Left lobe of liver (tissue), 1 donor: Measurements from ENCODE around the genes RSPH9, CAPN11 and SLC35B2.

- PRO-cap: no peak
These were observed 643 bp downstream of the SRF start for GRCh38 chr6:43171744-43172080.

DNA sequence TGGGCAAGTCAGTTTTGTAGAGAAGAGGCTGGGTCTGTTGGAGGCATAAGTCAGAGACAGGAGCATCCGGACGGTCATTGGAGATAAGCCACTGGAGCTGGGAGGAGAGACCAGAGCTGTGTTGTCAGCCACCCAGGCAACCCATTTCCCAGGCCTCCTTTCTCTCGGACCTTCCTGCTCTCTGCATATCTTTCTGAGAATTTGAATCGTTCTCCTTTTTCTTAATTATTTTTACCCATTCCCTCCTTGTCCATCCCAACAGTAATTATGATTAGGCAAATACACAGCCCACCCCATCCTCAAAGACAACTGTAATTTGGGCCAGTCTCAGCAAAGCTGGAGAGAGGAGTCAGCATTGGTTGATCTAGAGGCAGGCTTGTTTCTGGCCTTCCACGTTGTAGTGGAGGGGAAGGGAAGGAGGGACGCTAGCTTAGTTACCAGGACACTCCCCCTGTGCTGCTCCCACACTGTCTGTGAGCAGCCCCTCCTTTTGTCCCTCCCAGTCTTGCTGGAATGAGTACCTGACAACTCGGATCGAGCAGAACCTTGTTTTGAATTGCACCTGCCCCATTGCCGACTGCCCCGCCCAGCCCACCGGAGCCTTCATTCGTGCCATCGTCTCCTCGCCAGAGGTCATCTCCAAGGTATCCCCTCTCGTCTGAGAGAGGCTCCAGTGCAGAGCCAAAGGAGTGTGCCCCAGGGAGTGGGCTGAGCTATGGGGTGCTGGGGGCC is 9.2 kb downstream of the DNPH1 start:
- PRO-cap: no peak

DNA sequence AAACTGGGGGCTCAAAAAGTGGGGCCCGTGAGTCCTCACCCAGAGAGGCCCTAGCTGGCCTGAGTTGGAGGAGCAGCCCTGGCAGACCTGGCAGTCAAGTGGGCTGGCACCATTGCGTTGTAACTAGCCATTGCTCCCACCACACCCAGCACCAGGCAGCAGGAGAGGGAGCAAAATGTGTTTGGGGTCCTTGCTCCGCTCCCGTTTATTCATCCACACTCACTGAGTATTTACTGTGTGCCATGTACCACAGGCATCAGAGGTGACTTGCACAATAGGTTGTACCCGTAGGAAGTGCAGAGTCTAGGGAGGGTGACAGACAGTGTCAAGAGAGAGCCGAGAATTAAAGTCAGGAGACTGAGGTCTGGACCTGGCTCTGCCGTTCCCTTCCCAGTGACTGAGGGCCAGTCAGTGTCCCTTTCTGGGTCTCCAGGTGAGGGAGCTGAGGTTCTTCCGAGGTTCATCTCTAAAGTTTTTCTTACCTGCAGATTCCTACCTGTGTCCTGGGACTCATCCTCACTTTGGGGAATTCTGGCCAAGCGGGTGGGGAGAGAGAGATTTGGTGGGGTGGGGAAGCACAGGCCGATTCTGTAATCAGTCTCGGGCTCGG is 22.3 kb downstream of the TTBK1 start:
- PRO-cap: bidirectional peak, plus-strand start at position 346 of the sequence, minus-strand start at position 207 of the sequence

DNA sequence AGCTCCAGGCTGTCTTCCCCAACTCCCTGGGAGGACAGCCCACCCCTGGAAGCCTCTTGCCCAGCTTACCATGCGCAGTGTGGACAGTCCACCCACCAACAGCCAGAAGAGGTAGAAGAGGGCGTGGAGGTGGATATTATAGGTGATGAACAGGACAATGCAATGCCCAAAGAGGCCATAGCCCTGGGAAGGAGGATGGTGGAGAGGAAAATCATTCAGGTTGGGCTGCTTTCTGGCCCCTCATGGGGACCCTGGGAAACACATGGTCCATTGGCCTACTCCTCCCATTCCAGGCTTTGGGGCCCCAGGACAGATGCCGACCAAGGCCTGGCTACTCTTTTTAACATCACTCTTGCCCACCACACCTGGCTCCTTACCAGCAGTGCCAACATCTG is 2.5 kb upstream of the LRRC73 start:
- PRO-cap: no peak

DNA sequence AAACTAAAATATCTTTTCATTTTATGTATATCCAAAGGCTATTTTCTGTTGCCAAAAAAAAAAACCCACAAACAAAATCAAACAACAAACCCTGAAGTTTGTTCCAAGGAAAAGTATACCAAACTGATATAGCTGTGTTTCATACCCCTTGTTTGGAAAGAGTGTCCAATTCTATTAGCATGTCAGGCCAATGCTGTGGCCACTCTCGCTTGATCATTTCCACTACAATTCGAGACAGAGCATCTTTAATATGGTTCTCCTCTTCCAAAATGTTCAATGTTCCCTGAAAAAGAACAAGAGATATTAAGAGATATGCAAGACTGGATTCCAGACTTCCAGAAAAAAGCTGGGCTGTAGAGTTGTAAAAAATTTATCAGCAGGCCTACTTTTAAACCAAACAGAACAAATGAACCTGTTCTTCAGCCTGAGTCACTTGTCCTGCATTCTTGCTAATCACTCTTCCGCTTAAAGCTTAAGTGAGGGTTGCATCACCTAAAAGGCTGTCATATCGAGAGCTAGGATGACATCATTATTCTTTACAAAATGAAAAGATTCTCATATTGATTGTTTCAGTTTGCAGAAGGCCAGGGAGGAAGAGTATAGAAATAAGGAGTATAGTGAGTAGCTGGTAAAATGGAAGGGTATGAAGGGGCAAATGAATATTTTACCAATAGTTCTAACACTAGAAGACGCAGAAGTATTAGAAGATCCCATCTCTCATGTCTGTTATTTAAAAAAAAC is 5.0 kb downstream of the XPO5 start:
- PRO-cap: no peak

GRCh38 chr6:43624336-43625360 is 4.4 kb downstream of the GTPBP2 start:
- PRO-cap: no peak

DNA sequence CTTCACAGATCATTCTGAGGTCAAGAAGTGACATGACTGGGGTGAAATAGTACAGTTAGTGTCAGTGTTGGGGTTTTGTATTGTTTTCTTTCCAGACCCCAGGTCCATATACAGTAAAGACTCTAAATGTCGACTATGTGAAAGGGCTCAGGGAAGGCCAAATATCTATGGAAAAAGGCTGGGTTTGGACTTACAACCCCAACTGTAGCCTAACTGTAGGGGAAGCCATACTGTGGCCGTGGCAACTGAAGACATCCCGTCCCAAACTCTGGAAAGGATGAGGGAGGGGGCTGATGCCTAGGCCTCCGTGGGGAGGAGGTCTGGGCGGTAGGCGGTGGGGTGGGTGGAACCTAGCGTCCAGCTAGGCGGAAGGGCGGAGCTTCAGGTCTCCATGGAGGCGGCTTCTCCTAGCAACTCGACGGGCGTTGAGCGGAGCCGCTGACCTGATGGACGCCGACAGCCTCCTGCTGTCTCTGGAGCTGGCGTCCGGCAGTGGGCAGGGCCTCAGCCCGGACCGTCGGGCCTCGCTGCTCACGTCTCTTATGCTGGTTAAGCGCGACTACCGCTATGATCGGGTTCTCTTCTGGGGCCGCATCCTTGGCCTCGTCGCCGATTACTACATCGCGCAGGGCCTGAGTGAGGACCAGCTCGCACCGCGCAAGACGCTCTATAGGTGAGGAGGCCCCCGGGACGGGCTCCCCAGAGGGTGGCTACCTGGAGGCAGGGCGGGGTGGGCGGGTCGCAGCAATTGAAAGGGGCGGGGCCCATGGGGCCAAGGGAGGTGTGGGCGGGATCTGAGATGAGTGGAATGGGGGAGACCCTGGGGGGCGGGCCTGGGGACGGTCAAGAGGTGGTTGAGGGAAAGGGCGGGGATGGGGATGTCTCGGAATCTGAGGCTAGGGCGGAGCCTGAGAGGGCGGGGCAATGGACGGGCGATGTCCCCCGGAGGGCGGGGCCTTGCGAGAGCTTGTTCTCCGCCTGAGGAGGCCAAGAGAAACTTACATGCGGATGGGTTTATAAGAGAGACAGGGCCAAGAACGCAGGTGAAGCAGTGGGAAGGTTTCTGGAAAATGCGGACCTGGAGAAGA is at the start of gene RSPH9:
Gene RSPH9, plus strand, starts transcription at position 384 of the 1,088 bp plus-strand sequence.
- PRO-cap: no peak

GRCh38 chr6:43668033-43668688 is 19.4 kb downstream of the MRPS18A start:
- PRO-cap: no peak

DNA sequence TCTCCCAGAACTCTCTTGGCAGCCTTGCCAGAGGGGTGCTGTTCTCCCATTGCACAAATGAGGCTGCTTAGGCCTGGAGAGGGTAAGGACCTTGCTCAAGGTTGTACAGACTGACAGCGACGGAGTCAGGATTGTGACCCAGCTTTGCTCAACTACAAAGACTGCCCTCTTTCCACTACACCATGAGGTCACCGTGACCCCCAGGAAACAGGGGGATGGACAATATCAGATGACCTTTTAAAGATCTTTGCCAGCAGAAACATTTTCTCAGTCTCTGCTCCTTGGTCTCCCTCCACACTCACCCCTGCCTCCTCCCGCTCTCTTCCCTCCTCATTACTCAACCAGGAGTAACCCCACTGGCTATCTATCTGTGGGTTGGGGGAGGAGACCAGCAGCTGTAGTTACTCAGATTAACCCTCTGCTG is 26.7 kb upstream of the MRPS18A start:
- PRO-cap: no peak

GRCh38 chr6:43773239-43774248 is 3.5 kb downstream of the VEGFA start:
- PRO-cap: unidirectional peak, minus-strand start at chr6:43773422

DNA sequence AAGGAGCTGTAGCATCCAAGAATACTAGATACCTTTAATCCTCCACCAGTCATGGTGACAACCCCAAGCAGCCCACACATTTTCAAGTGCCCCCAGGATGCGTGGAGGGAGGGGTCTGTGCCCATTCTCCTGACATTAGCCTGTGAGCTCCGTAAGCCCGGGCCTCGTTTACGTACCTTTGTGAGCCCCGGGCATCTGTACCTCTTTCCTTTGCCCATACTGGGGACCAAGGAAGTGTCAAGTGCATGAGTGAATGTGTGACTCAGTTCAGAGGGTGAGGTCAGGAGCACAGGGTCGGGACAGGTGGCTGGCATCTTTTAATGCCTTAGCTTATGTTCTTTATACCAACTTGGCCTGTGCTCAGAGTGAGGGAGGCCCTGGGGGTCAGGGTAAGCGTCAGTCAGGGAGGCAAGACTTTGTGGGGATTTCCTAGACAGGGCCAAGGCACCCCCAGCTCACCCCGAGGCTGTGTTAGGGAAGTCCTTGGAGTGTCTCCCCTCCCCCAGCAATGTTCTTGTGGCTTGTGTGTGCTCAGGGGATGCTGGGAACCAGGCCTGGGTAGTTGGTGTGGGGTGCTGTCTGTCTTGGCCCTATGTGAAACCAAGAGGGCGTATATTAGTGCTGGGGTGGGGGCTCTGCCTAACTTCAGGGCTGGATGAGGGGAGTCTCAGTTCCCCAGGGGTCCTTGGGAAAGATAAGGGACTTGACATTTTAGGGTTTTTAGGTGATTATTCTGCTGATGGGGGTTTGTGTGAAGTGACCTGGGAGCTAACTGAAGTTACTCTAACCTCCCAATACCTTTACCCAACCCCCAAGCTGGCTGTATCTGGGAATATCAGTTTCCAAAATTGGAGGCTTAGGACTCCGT is 13.1 kb downstream of the VEGFA start:
- PRO-cap: no peak

DNA sequence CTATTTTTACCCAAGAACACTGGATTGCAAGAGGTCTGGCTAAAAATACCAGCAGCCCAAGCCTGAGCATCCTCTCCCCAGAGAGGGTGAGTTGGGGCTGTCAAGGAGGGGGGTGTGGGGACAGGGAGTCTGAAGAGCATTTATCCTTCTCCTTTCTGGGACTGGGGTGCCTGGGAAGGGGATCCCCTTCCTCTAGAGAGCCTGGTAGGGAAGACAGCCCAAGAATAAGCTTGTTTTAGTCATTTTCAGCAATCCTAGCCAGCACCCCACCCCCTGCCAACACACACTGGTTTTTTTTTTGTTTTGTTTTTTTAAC is 125.4 kb downstream of the VEGFA start:
- PRO-cap: no peak

GRCh38 chr6:43910550-43911007 is 140.6 kb downstream of the VEGFA start:
- PRO-cap: no peak

- PRO-cap: no peak
These were observed 154.4 kb downstream of the MRPL14 start for GRCh38 chr6:43972765-43973309.

DNA sequence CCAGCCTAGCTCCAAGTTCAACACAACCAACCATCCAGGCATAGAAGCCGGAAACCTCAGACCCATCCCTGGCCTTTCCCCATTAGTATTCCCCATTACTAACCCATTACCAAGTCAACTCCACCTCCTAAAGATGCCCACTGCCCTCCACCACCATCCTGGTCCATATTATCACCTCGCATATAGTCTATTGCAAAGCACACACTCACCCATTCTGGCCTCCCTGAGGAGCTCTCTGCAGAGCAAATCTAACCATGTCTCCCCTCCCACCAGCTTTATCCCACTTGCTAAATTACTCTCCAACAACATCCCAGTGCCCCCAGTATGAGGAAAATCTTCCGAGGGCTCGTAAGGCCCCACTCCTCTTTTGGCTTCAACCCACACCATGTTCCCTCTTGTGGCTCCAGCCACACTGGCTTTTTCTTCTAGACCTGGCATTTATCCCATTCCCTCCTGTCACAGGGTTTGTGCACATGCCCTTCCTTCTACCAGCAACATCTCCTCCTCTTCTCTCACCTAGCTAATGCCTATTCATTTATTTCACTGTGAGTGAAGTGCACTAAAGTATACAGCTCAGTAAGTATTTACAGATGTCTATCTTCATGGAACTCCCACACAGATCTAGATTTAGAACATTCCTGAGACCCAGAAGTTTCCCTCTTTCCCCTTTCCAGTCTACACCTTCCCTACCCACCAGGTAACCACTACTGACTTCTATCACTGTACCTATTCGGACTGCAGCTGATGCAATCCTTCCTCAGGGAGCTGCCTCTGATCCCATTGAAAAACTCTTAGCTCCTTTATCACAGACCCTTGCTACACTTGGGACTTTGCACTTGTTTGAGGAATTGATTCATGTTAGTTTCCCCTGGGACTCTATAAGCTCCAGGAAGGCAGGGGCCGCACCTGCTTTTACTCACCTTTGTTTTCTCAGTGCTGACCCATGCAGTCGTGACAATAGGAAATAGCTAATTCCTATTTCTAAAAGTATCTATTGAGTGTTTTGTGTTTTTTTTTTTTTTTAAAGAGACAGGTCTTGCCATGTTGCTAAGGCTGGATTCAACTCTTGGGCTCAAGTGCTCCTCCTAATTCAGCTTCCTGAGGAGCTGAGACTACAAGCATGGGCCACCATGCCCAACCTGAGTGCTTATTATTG is 15.6 kb downstream of the MRPL14 start:
- PRO-cap: no peak

DNA sequence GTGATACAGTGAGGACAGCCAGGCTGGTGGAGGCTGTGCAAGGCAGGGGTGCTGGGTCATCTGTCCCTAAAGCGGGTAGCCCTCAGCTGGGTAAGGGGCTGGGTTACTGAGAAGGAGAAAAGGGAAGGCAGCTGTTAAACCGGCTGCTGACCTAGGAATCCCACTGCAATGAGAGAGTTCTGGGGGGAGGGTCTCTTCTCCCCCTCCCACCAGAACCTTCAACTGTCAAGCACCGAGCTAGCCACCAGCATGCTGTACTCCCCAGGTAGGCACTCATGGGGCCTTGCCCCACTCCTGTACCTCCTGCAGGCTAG is at the start of gene CAPN11:
Gene CAPN11, plus strand, starts transcription at position 221 of the 314 bp plus-strand sequence.
- PRO-cap: no peak

- PRO-cap: no peak
These were observed 8.0 kb downstream of the CAPN11 start for GRCh38 chr6:44166419-44167296.

DNA sequence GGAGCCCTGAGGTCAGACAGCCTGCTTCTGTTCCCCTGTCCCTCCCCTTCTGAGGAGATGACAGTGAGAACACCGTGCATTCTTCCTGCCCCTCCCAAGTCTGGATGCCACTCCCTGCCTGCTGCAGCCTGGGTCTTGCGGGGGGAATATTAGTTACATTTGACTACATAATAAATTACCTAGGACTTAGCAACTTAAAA is 11.3 kb downstream of the CAPN11 start:
- PRO-cap: no peak

GRCh38 chr6:44226504-44227264 is 3.3 kb downstream of the SLC29A1 start:
- PRO-cap: no peak

- PRO-cap: unidirectional peak, minus-strand start at chr6:44257288; bidirectional peak, plus-strand start at chr6:44257636, minus-strand start at chr6:44257512
These were observed at the start of gene SLC35B2 for GRCh38 chr6:44256841-44257587. Gene SLC35B2 (minus strand): TSS chr6:44257528.